ENCODE data around the genes CFDP1 and VAT1L.

DNA sequence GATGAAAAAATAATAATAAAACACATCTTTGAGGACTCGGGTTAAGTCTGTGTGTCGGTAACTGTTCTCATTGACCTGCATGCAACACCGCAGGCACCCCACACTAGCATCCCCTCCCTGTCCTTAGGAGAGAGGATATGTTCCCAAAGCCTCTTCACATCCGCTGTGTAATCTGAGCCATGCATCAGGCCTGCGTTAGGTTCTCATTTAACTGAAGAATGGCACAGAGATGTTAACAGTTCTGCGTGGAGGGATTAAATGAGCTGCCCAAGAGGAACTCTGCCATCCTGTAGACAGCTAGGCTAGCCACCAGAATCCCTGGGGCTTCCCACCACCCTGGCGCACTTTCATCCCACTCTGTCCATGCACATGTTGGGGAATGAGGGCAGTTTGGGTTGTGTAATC lies 919 bp upstream of the GLG1 start:
- RRBS, result no CpG with 5 or more reads among the region's 7 CpGs

GRCh38 chr16:74635379-74635814 lies 28.5 kb upstream of the GLG1 start:
- RRBS, result no CpG with 5 or more reads among the region's 4 CpGs

DNA sequence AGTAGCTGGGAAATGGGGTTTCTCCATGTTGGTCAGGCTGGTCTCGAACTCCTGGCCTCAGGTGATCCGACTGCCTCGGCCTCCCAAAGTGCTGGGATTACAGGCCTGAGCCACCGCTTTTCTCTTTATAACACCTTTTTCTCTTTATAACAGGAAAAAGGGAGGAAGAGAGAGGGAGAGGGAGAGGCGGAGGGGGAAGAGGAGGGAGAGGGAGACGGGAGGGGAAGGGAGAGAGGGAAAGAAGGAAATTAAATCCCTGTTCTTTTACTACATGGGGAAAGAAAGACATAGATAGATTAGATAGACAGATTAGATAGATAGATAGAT lies 841 bp downstream of the RFWD3 start:
- RRBS, result no CpG with 5 or more reads among the region's 6 CpGs

- RRBS, result no CpG with 5 or more reads among the region's 9 CpGs
Measured at GRCh38 chr16:74956301-74956936, 28.5 kb downstream of the WDR59 start.

- RRBS, result 3% methylated on average over 11 of the region's 45 CpGs
Measured at GRCh38 chr16:74999857-75000482, 1.1 kb downstream of the ZNRF1 start.

- RRBS, result 80% methylated on average over 1 of the region's 14 CpGs
Measured at GRCh38 chr16:75002475-75003062, 3.7 kb downstream of the ZNRF1 start.

GRCh38 chr16:75233752-75234186 lies 15.0 kb downstream of the CTRB1 start:
- RRBS, result 18% methylated on average over 4 of the region's 18 CpGs

DNA sequence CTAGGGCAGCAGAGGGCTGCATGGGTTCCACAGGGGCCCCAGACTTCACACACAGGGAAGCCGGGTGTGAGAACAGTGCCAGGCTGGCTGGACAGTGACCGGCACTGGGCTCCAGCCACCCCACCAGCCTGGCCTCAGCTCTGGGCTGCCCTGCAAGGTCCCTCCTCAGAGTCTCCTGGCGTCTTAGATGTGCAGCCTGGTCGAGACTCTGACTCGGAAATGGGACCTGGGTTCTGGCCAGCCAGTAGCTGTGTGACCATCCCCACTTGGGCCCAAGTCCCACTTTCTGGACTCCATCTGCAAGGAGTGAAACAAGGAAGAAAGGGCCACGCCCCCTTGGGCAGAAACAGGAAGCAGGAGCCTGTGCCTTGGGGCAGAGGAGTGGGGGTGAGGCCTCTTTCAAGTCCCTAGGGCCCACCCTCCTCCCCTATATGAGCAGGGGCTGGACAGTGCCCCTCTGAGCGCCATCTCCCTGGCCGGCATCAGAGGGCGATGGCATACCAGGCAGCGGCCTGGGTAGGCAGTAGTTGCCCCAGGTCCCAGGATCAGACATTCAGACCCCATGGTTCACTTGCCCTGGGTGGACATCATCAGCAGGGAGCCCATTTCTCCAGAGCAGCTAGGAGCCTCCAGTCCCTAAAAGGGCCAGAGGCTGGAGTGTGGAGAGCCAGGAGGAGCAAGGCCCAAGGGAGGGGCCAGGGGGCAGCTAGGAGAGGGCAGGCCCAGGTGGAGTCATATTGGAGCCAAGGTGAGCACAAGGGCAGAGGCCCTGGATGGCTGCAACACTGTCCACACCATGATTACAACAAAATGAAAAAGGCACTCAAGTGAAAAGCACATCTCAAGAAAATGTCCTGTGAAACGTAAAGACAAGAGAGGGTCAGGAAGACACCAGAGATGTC lies 7.1 kb downstream of the BCAR1 start:
- RRBS, result no CpG with 5 or more reads among the region's 11 CpGs

- RRBS, result no CpG with 5 or more reads among the region's 15 CpGs
Measured at GRCh38 chr16:75247988-75248563, 3.3 kb downstream of the BCAR1 start.

- RRBS, result 1% methylated on average over 24 of the region's 87 CpGs
Measured at GRCh38 chr16:75432697-75433681, at the start of gene CFDP1. TSS of gene CFDP1 (minus strand) at chr16:75433503.

- RRBS, result 0% methylated on average over 2 of the region's 26 CpGs
Measured at GRCh38 chr16:75433682-75434315, 496 bp upstream of the CFDP1 start.

GRCh38 chr16:75477654-75478352 lies 13.3 kb upstream of the TMEM170A start:
- RRBS, result no CpG with 5 or more reads among the region's 3 CpGs

DNA sequence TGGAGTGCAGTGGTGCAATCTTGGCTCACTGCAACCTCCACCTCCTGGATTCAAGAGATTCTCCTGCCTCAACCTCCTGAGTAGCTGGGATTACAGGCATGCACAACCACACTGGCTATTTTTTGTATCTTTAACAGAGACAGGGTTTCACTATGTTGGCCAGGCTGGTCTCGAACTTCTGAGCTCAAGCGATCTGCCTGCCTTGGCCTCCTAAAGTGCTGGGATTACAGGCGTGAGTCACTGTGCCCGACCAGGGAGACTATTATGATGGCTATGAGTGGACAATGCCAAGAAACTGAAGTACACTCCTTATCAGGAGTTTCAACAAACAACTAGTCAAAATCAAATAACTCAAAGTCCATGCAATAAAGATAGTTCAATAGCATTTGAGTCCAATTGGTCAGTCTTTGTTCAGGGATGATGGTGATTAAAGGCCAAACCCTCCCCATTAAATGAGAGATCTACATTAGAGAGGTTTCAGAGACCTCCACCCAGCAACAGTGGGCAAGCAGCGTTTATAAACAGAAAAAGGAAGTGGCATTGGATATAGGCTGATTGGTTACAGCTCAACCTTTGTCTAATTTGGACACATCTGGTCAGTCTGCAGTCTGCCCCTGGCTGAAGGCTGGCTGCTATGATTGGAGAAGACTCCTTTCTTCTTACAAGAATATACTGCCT lies 8.1 kb downstream of the CHST5 start:
- RRBS, result no CpG with 5 or more reads among the region's 5 CpGs

- RRBS, result no CpG with 5 or more reads among the region's 6 CpGs
Measured at GRCh38 chr16:75656938-75657638, 9.5 kb downstream of the TERF2IP start.

GRCh38 chr16:76234970-76235549 lies 42.1 kb upstream of the CNTNAP4 start:
- RRBS, result 51% methylated on average over 4 of the region's 27 CpGs

DNA sequence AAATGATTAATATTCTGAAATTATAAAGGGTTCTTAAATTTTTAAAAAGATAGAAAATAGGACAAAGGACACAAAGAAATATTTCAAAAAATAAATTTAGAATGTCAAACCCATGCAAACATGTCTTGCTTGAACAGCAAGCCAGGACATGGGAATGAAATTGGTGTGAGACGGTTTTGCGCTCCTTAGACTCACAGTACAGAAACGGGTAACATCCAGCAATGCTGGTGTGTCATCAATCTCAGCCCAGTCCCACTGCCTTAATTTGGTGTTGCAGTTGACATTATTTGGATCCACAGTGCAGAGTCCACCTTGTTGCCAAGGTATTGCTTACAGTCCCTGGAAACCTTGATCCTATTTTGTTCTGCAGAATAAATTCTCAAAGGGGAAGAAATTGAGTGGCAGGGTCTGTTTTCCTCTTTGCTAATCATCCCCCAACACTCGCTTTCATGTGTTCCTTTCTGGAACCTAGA lies 311.6 kb upstream of the MON1B start:
- RRBS, result no CpG with 5 or more reads among the region's 4 CpGs

DNA sequence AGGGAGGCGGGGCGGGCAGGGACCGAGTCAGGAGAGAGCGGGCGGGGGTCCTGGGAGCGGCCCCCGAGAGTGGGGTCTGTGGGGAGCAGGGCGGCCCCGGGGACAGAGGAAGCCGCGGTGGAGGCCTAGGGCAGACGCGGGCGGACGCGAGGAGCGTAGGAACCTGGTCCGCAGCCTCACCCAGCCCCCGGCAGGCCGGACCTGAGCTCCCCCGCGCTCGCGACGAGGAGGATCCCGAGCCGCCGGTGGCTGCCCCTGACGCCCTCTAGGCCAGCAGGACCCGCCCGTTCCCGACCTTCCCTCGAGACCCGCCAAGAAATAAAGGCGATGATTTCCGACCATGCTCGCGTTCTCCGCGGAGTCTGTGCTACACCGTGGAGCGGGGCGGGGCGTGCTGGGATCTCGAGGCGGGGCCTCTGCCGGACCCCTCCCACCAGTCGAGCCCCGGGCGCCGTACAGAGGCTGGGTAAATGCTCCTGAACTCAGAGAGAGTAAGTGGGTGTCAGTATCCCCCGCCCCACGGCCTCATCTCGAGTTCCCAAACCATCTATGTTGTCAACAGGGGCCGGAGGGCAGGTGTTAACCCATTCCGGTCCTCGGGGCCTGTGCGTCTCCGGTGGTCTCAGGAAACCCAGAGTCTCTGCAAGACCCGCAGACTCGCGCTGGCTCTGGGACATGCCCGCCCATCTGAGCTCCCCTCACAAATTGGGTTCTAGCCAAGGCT lies 13.6 kb downstream of the SYCE1L start:
- RRBS, result under 1% methylated on average over 14 of the region's 63 CpGs

DNA sequence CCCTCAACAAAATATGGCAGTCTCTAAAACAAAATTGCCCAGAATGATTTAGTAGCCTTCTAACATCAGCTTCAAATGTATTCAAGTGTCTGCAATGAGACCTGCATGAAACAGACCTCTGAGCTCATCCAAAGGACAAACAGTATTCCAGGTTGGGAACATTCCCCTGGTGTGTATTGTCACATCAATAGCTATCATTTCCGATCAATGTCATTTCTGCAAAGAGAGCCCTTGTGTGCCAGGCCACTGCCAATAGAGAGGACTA lies 12.0 kb upstream of the VAT1L start:
- RRBS, result no CpG with 5 or more reads among the region's 1 CpG

GRCh38 chr16:77788411-77788758 lies at the start of gene VAT1L:
TSS of gene VAT1L (plus strand) at chr16:77788564.
- RRBS, result no CpG with 5 or more reads among the region's 30 CpGs

DNA sequence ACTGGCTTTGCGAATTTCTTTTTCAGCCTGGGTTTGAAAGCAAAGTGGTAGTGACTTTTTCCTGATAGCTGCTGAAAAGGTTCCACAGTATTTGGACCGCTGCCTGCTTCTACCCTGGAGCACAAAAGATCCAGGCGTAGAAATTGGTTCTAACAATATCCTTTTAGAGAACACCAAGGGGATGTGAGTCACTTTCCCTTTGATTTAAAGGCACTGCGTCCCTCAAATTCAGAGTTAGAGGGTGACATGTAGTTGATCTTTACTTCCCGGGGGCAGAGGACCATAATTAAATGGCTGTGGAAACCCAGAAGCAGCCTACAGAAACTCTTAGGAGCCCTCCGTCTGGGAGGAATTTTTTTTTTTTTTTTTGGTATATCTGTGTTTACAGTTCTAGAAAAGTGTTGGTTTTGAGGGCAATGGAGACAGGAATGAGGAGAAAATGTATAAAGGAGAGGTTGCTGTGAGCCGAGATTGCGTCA lies 218.5 kb downstream of the WWOX start:
- RRBS, result no CpG with 5 or more reads among the region's 8 CpGs